ENCODE results near the gene TIPARP.

- PRO-cap: no peak
These were observed 48.0 kb downstream of the ARHGEF26 start for GRCh38 chr3:154169018-154169803.

GRCh38 chr3:154246343-154246796 is 77.9 kb downstream of the DHX36 start:
- PRO-cap: no peak

GRCh38 chr3:154427726-154428432 is 2.1 kb downstream of the GPR149 start:
- PRO-cap: no peak

- PRO-cap: no peak
These were observed 731 bp downstream of the MME start for GRCh38 chr3:155080697-155081403.

DNA sequence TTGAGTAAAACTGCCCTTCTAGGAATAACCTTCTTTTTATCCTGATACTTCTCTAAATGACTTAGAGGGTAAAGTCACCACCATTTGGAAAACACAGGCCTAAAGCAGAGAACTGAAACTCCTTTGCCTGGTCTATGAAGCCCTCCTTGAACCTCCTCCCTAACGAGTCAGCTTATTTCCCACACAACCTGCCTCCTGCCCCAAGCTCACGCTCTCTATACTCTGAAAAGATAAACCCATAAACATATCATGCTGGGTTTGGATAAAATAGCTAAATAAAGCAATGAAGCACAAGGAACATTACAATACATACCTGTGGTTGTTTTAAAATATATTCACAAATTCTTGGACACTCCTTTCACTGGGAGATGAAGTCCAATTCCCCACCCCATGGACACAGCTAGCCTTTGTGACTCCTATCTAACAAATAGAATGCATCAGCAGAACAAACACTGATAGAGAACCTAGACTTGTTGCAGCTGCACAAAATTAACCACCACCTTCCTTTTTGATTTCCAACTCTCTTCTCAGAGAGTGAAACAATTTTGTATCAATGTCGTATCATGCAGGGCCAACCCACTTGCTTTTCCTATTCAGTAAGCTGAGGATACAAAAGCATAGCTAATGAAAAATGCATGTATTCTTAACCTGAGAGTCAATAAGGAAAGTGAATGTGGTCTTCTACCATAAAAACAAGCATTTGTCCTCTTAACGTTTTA is 98.1 kb downstream of the PLCH1 start:
- PRO-cap: no peak

GRCh38 chr3:155743943-155744522 is 838 bp downstream of the PLCH1 start:
- PRO-cap: no peak

- PRO-cap: unidirectional peak, minus-strand start at chr3:155862728
These were observed 7.8 kb upstream of the GMPS start for GRCh38 chr3:155862629-155863047.

GRCh38 chr3:156109907-156110397 is 10.4 kb upstream of the KCNAB1 start:
- PRO-cap: no peak

- PRO-cap: no peak
These were observed 99.1 kb downstream of the SSR3 start for GRCh38 chr3:156455692-156456263.

DNA sequence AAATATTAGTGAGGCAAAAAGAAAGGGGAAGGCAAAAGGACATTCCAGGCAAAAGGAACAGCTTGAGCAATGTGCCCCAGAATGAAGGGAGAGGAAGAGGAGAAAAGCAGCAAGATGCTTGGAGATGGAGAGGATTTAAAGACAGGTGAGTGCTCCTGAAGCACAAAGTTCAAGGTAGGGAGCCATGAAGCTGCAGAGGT is 26.4 kb downstream of the SSR3 start:
- PRO-cap: no peak

DNA sequence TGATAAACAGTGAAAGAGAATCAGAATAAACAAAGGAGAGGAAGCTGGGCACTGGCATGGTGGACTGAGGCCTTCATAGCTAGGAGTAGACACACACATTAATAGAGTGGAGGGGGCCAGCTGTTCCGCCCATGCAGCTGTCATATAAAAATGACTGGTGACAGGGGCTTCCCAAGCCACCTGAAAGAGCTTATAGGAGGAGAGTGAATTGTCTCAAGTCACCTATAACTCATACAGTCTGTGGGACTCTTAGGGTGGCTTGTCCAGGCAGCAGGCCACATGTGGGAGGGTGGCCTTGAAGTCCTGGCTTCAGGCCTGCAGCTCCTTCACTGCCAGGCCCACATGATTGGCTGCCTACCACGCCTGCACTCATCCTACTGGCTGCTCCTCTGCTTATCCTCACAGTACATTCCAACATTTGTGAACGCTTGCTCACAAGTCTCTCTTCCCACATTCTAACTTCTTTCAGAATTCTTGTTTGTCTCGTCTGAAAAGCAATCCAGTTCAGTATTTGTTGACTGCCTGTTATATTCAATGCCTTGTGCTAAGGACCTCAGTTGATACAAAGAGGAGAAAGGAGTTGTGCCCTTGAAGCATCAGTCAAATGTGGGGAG is 41.1 kb upstream of the TIPARP start:
- PRO-cap: no peak

GRCh38 chr3:156673846-156674734 is at the start of gene TIPARP:
Gene TIPARP, plus strand, starts transcription at chr3:156674590.
- PRO-cap: bidirectional peak, plus-strand start at chr3:156674280, minus-strand start at chr3:156674104; bidirectional peak, plus-strand start at chr3:156674590, minus-strand start at chr3:156674444

GRCh38 chr3:156788262-156788541 is 38.0 kb upstream of the LEKR1 start:
- PRO-cap: no peak

- PRO-cap: bidirectional peak, plus-strand start at chr3:157103581, minus-strand start at chr3:157103492
These were observed 56.6 kb downstream of the CCNL1 start for GRCh38 chr3:157103237-157103786.

DNA sequence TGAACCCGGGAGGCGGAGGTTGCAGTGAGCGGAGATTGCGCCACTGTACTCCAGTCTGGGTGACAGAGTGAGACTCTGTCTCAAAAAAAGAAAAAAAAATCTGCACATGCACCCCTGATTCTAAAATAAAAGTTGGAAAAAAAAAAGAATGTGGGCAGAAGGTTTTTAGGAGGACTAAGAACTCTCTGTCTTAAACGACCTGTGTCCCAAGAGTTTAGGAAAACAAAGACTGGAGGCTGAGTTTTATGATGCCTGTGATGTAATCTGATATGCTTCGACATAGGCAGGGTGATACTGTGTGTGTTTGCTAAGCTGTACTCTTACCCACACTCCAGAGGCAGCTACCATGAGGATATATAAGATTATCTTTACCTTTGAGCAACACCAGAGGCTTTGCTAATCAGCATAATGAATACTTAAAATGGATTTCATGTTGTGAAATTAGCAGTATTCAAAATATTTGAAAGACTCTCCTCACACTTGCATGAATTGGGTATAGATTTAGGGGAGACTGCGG is 34.2 kb downstream of the CCNL1 start:
- PRO-cap: no peak

DNA sequence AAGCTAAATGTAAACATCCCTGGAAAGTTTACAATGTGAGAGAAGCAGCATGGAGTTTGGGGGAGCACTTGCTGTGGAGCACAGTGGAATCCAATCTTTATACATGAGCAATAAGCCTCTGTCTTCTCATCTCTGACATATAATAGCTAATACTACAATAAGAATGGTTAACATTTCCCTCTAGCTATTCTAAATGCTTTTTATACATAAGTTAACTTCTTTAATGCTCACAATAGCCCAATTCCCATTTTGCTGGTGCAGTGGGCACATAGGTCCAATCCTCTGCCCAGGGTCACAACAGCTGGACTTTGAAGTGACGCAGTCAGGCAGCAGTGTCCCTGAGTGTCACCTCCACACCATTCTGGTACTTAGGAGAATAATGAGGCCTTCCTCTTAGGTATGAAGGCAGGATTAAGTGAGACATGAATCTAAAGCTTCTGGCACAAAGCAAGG is 26.4 kb downstream of the CCNL1 start:
- PRO-cap: no peak

DNA sequence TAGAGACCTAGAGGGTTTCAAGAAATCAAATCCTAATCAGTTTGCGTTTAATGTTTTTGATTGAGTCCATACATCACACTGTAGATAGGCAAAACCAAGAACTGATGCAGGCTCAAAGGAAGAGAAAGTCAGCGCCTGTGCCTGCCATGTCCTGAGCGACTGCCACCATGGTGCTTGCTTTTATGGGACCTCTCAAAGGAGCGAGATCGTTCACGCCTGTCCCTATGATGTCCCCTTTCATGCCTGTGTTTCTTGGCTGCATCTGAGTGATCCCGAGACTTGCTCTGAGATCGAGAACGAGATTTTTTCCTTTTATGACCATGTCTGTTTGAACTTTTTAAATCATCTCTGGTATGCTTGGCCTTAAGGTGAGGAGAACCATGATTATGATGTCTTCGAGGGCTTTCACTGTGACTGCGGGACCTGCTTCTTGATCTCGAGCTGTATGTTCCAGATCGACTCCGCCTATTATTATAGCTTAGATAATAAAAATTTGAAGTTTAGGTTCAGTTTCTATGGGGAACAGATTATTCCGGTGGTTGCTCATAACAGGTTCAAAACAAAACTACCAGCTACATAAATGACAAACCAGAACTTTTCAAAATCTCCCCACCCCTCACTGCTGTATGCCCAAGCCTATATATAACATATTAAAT is 11.7 kb downstream of the CCNL1 start:
- PRO-cap: no peak

GRCh38 chr3:157155549-157156304 is 4.2 kb downstream of the CCNL1 start:
- PRO-cap: no peak

- PRO-cap: no peak
These were observed 227.0 kb downstream of the RSRC1 start for GRCh38 chr3:158336930-158337335.

GRCh38 chr3:158634368-158634750 is 10.0 kb upstream of the GFM1 start:
- PRO-cap: no peak

All from bronchial lymph node (tissue), 1 donor.